A375 (cell line): Measurements from ENCODE around the genes C11orf24 and TPCN2.

DNA sequence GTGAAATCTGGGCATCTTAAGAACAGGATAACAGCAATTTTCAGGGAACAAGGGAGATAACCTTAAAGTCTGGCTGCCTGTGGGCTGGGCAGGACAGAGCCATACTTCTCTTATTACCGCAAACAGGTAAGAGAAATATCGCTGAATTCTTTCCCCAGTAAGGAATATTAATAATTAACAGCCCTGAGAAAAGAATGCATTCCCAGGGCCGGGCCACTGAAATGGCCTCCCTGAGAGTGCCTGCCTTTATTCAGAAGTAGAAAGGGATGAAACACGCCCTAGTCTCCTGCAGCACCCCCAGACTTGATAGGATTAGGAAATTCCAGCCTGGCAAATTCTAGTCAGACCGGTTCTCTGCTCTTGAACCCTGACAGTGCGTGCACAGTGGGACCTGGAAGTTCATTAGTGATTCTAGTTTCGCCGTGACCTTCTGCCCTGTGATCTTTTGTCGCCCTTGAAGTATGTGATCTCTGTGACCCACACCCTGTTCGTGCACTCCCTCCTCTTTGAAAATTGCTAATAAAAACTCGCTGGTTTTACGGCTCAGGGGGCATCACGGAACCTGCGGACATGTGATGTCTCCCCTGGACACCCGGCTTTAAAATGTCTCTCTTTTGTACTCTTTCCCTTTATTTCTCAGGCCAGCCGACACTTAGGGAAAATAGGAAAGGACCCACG, 2.2 kb upstream of the GSTP1 start:
- RAMPAGE, long total RNA, result no peak

DNA sequence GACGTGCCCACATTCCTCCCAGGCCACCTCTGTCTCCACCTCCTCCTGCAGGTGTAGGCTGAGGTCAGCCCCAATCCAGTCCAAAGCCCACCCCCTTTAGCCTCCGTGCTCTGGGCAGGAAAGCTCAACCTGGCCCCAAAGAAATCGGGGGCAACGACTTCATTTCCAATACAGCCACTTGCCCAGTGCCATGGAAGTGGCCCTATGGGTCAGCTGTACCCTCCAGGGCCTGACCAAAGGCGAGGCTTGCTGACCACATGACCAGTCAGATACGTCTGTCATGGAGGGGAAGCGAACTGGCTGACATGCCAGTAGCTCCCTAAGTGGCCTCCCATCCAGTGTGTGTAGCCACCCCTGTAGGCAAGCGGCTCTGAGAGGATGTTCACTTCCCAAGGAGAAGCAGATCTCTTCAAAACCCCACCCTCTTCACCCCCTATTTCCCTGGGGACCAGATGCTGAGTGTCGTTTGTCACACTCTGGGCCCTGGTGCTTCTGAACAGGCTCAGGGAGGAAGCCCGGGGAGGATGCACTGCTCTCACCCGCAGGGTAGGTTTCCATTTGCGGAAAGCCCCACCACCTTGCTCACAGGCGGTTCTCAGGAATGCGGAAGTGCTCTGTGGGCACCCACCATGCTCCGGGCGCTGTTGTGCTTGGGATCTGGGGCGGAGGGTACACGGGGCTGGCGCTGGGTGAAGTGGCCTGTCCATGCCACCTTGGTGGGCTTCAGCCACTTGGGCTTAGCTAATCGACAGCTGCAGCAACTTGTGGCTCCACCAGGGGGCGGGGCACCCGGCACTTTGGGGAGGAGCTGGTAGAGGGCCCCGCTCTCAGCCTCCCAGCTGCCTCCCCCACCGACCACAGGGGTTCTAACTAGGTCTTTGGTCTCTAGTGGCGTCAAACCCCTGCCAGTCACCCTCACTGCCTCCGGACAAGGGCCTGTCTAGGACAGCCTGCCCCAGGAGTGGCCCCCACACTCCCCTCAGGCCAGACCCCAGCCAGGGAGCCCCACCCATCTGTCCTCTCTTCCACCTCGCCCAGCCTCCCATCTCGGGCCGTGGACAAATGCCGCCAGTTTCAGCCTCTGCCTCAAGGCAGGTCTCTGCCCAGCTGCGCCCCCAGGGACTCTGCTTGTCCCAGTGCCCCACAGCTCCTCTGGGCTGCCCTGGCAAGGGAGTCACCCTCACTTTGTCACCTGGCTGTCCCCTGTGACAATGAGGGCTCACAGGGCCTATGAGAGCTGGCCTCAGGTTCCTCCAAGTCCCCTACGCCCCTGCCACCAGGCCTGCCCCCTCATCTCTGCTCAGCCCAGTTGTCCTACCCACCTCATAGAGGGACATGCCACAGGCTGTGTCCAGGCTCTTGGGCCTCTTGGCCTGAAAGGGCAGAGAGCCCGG, 7.3 kb downstream of the NDUFV1 start:
- RAMPAGE, long total RNA, result no peak

DNA sequence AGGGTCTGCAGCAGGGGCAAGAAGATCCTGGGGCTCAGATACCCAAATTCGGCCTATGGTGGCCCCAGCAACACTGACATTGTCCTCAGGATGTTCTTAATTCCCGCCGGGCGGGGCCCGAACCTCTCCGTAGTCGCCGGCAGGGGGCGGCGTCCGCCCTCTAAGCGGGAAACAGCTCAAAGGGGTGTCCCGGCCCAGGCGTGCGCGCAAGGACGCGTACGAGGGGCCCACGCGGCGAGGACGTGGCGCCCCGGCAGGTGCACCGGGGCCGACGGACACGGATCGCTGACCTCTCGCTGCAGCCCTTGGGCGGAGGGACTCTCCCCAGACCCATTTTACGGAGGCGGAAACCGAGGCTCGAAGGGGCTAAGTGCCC, 479 bp downstream of the NUDT8 start:
- RAMPAGE, long total RNA, result no peak

DNA sequence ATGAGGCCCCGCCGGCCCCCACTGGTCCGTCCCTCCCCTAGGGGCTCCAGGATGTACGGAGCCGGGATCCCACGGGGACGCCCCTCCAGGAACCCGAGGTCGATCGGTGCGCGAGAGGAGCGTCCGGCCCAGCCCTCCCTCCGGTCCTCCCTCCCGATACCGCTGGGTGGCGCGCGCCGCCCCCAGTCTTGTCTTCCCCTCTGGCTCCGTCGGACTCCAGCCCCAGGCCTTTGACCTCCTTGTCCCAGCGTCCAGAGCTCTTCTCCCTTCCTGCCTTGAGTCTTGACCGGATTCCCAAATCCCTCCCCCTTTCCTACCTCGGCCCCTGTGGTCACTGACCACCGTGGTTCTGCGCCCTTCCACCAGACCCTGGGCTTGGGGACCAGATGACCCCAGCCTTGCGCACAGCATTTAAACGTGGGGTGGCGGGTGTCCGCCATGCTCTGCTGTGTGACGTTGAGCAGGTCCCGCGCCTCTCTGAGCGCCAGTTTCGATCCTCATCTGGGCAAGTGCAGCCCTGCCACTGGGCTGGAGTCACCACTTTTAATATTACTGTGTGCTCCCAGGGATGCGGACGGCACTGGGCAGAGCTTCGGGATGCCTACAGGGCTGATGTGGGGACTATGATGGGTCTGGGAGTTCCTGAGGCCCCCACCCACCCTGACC, 1.0 kb upstream of the NUDT8 start:
- RAMPAGE, long total RNA, result no peak

DNA sequence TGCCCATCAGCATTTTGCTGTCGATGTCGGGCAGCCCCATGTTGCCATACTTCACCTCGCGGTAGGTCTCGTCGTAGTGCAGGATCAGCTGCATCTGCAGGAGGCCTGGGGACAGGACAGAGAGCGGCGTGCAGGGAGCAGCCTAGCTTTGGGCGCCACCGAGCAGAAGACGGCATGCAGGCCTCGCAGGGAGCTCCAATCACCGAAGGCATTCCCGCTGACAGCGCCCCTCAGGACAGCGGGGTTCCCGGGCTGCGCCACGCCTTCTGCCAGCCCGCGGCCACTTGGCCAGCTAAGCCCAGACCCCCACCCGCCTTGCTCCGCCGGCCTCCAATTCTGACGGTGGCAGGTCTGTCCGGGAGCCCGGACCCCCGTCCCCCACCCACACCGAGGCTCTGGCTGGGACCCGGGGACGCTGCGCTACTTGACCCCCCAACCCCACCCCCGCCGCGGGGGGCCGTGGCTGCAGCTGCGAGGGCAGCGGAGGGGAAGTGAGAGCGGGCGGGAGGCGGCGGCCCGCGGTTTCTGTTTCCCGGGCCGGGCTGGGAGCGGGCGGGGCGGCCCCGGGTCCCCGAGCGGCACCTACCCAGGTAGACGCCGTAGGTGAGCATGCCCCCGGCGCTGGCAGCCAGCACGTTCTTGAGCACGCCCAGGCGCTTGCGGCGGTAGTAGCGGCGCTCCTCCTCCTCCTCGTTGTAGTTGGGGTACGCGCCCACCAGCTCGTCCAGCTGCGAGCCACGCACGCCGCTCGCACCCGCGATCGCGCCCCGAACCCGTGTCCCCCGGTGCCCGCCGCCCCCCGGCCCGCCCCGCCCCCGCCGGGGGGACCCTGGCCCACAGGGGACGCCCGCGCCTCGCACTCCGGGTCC, 592 bp downstream of the UNC93B1 start:
- RAMPAGE, long total RNA, result no peak

GRCh38 chr11:68043187-68044193, 4.7 kb downstream of the TCIRG1 start:
- RAMPAGE, long total RNA, result no peak

DNA sequence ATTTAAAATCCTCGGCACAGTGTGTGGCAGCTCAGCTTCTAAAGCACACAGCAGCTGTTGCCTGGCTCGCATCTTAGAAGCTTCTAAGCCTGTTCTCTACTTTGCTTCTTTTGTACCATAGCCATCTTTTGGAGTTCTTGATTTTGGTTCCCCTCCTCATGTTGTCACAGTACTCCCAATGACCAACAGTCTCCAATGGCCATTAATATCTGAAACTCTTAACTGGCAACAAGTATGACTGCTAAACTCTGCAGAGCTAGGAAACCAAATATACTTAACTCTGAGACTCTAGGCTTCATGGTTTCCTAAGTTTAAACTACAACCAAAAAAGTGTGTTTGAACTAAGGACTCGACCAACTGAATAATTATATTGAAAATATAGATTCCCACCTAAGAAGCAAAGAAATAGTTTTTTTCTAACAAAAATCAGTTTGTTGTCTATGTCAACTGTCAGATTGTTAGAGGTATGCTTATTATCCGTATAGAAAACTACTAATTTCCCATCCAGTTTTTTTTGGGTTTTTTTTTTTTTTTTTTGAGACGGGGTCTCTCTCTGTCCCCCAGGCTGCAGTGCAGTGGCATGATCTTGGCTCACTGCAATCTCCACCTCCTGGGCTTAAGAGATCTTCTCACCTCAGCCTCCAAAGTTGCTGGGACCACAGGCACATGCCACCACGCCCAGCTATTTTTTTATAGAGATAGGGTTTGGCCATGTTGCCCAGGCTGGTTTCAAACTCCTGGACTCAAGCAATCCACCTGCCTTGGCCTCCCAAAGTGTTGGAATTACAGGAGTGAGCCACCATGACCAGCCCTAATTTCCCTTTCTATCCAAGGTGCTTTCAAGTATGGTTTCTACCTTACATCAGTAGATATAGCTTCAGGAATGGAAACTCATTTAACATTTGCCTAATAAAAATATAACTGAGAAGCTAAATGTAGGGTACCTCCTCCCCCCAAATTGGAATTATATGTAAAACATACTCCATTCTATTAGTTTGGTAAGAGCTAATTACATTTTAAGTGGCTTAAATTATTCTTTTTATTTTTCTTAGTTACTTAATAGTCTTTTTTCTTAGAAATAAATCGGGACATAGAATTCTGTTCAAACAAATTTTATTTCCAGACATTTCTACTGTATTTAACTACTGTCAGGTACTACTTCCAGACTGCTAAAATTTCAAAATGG, 28.3 kb downstream of the CHKA start:
- RAMPAGE, long total RNA, result no peak

DNA sequence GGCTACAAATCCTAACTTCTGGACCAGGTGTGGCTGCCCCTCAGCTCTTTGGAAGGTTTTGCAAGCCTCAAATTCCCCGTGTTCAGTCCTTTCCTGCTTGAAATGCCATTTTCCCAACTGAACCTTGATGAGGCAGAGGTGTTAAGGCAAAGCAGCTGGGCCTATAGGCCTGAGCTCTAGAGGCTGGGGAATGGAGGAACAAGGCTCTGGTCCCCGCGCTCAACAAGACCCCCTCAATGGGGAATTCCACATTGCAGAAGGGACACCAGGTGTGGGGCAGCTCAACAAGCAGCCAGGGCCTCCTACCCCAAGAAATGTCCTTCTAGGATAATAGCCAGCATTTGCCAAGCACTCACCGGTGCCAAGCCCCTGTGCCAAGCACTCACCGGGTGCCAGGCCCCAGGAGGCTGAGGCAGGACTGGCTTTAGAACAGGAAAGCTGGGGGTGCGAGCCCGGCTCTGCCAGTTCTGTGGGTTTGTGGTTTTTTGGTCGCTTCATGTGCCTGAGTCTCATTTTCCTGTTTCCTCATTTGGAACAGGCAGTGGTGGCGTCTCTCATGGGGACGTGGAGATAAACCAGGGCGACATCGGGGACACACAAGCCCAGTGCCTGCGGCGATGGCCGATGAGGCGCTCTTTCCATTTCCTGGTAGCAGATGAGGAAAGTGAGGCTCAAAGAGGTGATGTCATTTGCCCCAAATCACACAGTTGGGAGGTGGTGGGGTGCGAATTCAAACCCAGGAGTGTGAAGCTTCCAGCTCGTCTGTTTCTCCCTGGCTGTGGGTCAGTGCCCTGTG, 20.7 kb upstream of the CHKA start:
- RAMPAGE, long total RNA, result no peak

- RAMPAGE, long total RNA, result no peak
These were observed 2.2 kb downstream of the C11orf24 start for GRCh38 chr11:68269492-68270011.

GRCh38 chr11:68271786-68272832, at the start of gene C11orf24:
Gene C11orf24 (minus strand): TSS chr11:68271973.
- RAMPAGE, long total RNA, result no peak

- RAMPAGE, long total RNA, result no peak
These were observed 18.8 kb downstream of the LRP5 start for GRCh38 chr11:68330781-68332078.

DNA sequence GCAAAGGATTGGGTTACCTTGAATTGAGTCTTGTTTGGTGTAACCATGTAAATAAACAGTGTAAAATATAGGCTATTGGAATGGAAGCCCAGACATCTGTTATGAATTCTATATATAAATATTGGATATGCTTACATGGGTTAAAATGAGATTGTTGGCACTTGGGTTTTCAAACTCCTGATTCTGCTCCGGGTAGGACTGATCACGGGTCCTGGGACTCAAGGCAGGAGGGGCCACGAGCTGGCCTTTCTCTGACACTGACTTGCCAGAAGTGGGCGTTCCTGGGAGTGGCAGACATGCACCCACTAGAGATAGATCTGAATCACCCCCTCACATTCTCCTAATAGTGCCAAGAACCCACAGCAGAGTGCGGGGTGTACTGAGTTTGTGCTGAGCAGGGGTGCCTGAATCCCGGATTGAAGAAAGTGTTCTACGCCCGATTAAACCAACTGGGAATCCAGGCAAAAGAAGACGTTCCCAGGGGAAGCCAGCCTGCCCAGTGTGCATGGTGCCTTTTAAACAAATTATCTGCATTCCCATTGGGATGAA, 26.0 kb downstream of the LRP5 start:
- RAMPAGE, long total RNA, result no peak

- RAMPAGE, long total RNA, result no peak
These were observed 48.9 kb upstream of the PPP6R3 start for GRCh38 chr11:68411491-68412190.

DNA sequence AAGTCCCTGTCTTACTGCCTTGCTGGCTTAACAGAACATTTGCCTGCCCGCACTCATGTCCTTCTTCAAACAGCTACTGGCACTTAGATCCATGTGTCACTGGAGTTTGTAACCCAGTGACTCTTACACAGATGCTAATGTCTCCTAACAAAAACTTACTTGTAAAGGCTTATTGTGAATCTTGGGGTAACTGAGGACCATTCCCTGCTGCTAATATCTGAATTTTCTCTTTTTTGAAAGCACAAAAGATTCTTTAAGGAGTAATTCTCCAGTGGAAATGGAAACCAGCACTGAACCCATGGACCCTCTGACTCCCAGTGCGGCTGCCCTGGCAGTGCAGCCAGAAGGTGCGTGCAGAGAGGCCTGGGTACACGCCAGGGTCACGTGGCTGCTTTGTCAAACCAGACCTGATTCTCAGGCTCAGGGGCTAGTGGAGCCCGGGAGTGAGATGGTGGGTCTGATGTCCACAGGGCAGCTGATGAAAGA, 82.7 kb upstream of the GAL start:
- RAMPAGE, long total RNA, result no peak

- RAMPAGE, long total RNA, result no peak
These were observed 34.3 kb downstream of the CPT1A start for GRCh38 chr11:68807404-68807748.

GRCh38 chr11:68927726-68928192, 24.1 kb downstream of the IGHMBP2 start:
- RAMPAGE, long total RNA, result no peak

DNA sequence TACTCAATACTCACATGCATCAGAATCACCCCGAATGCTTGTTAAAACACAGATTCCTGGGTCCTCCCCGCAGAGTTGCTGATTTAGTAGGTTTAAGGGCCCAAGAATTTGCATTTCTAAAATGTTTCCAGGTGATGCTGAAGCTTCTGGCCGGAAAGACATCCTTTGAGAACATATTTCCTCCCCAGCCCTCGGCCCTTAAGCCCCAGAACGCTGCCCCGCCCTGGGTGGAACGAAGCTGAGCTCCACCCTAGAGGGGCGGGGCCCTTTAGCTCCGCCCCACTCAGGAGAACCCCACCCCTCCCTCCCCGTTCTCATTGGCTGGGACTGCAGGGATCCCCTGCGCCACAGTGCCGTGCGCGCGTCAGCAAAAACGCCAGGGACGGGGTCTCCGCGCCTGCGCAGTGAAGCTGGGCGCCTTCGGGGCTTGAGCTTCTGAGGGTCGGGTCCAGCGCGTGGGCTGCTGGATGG, at the start of gene TPCN2:
Gene TPCN2, plus strand, starts transcription at position 402 of the 471 bp plus-strand sequence.
- RAMPAGE, long total RNA, result no peak

- RAMPAGE, long total RNA, result no peak
These were observed 10.4 kb downstream of the SMIM38 start for GRCh38 chr11:69166140-69166501.

DNA sequence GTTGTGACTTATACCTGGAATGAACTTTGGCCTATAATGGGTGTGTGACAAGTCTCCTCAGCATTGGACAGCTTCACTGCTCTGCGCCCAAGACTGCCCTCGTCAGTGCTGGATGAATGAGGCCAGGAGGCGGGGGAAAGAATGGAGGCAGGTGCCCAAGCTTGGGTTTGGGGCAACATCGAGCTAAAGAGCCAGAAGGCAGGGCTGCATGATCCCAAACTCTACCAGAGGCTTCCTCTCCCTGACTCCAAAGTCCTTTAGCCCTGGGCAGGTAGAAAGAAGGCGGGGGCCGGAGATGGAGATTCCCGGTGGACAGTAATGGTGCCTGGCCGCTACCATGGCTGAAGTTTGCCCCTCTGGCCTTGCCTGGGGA, 34.1 kb downstream of the SMIM38 start:
- RAMPAGE, long total RNA, result no peak

DNA sequence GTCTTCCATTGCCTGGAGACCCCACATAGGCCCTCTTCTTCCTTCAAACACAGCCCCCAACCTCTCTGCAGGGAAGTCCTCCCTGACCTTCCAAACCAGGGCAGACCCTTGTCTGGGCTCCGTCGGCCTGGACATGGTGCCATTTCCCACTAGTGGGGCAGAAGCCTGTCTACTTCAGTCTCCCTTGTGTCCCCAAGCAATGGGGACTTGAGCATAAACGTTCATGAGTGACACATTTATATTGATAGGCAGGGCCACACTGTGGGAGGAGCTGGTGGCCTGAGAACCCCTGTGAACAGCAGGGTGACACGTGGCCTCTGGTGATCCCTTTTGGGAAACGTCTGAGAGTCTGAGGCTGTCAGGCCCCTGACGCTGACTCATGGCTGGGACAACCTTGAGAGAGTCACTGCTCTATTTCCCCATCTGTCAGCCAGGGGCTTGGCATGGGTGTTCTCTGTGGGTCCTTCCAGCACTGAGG, 54.5 kb downstream of the SMIM38 start:
- RAMPAGE, long total RNA, result no peak